Measurements from ENCODE around the gene AKTIP.

- CAGE, long polyA plus RNA: no peak
- RRBS: 17% methylated on average over 2 of the region's 15 CpGs
These were observed 69.9 kb upstream of the NKD1 start for GRCh38 chr16:50478276-50478724.

DNA sequence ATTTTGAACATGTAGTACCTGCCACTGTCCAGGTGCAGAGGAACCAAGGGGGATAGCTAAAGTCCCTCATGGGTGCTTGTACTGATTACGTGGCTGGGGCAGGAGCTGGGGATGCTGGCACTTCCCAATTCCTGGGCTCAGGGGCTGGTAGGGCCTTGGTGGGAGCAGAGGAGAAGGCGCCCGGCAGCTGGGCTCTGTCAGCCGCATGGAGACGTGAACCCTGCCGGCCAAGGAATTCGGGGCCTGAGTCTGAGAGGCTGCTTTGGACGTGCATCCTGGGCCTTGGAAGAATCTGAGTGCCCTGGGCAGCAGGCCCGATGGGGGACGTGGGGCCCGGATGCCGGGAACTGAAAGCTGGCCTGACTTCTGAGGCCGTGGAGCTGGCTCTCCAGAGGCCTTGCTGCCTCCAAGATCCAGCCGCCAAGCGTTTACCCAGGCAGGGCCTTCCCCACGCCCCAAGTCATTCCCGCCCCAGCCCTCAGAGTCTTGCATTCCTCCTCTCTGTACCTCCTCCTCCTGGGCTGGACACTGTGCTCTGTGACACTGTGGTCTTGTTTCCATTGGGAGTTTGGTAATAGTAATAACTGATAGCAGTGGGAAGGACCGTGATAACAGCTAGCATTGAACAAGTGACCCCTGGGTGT lies 37.1 kb downstream of the NKD1 start:
- CAGE, long polyA plus RNA: no peak
- RRBS: 51% methylated on average over 4 of the region's 18 CpGs

DNA sequence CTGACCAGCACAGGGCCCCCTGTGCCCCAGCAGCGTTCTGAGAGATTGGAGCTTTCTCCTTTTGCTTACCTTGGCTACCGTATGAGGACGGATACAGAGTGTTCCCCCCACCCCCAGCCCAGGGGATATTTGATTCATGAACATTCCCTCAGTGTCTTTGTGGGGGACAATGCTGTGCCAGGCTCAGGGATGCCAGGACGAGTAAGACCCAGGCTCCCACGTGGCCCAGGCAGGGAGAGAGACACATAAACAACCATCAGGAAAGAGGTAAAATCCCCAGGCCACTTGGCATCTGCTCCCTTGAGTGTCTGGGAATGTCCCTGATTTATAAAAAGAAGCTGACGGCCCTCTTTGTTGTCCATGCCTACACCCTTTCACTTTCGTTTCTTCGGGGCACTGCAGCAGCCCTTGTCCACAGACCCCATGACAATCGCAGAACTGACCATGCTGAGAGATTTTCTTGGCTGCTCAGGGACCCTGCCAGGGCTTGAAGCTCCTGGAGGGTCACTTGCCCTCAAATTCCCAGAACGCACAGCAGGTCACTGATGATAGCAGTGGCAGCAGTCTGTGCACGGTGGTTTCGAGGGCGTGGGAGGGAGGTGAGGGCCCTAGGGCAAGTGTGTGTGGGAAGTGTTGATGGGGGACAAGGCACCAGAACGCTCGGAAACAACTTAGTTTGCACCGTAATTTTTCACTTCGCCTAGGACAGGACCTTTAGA lies 4.5 kb downstream of the NOD2 start:
- CAGE, long polyA plus RNA: no peak
- RRBS: no CpG with 5 or more reads among the region's 17 CpGs

- CAGE, long polyA plus RNA: no peak
- RRBS: no CpG with 5 or more reads among the region's 8 CpGs
These were observed 21.8 kb upstream of the CYLD start for GRCh38 chr16:50719936-50720550.

GRCh38 chr16:51056298-51056807 lies 94.7 kb downstream of the SALL1 start:
- CAGE, long polyA plus RNA: no peak
- RRBS: no CpG with 5 or more reads among the region's 4 CpGs

DNA sequence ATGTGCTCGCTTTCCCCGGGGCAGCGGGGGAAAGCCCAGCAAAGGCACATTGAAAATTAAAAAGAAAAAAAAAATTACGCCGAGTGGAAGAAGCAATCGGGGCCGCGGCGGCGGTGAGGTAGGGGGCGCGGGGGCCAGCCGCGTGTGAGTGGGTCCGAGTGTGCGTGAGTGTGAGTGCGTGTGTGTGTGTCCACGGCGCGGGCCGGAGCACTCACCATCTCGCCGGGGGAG lies 204 bp downstream of the SALL1 start:
- CAGE, long polyA plus RNA: no peak
- RRBS: 1% methylated on average over 2 of the region's 23 CpGs

DNA sequence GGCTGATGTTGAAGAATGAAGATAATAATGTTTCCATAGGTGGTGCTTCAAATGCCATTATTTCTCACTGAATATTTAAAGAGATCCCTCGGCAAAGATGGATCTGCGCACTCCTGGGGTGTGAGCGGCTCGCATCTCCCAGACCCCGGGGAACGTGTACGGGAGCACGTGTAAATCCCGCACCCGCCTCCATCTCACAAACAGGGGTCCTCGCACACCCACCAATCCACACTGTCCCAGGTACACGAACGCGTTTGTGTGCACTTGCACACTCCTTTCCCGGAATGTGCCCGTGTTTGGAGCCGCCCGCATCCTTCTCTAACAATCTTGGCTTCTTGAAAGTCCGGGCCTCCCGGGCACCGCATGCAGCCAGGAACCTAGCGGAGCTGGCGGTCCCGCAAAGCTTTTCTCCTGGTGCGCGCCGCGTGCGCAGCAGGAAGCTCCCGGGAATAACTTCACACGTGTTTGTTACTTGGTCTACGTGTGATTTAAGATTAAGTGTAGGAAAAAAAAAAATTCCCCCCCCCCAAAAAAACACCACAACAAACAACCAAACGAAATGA lies 2.5 kb upstream of the SALL1 start:
- CAGE, long polyA plus RNA: no peak
- RRBS: 37% methylated on average over 14 of the region's 33 CpGs

DNA sequence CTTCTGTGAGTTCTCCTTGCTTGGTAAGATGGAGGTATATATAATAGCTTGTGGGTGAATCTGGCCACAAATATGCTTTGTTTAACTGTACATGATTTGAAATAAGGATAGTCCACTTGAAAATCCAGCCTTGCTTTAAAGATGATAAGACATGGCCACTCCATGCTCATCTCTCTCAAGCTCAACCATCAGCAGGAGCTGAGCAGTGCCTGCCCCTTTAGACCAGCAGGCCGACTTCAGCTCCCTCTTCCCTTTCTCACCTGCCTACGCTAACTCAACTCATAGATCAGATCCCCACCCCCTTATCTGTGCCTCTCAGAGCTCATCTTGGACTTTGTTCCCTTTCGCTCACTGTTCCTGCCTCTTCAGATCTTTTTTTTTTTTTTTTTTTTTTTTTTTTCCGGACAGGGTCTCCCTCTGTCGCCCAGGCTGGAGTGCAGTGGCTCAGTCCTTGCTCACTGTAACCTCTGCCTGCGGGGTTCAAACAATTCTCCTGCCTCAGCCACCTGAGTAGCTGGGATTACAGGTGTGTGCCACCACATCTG lies 84.5 kb upstream of the SALL1 start:
- CAGE, long polyA plus RNA: no peak
- RRBS: no CpG with 5 or more reads among the region's 6 CpGs

GRCh38 chr16:51408946-51409438 lies 257.9 kb upstream of the SALL1 start:
- CAGE, long polyA plus RNA: no peak
- RRBS: no CpG with 5 or more reads among the region's 4 CpGs

DNA sequence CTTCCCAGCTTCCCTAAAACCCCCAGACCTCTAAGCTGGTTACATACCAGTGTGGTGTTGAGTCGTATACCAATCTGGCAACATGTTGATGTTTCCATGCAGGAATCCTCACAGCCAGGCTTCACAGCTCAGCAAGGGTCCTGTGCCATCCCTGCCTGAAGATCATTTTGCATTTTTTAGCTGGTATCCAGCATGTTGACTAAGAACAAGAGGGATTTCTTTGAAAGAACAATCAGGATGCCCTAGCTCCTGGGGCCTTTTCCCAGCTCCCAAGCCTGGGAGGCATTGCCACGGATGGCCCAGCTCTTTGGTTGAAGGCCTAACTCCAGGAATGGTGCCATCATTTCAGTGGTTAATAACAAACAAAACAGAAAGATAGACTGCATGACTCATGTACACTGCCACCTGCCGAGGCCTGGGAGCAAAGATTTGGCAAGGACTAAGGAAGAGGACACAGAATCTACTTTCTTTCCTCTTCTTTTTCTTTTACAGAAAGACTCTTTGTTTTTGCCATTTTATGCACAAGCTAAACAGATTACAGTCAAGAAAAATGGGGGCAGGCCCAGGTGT lies 373.8 kb upstream of the SALL1 start:
- CAGE, long polyA plus RNA: no peak
- RRBS: no CpG with 5 or more reads among the region's 3 CpGs

DNA sequence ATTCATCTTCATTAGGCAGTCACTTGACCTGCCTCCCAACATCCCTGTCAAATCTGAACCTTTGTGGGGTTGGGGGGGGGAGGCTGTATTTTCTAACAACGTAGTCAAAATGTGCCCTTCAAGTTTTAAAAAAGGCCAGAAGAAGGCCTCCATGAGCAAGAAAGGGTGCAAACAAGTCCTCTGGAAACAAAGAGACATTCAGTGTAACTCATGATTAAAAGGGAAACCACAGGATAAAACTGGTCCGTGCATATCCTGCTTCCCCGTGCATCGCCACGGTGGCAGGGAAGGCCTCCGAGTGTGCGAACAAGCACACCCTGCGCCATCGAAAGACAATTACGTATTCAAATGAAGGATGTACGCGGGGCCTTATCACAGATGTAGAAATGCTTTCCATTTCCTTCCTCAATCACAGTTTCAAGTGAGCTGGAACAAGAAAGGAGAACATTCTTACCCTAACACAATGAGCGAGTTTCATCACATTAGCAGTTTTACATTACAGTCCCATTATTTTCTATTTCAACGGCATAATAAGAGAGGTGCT lies 48.4 kb downstream of the TOX3 start:
- CAGE, long polyA plus RNA: no peak
- RRBS: no CpG with 5 or more reads among the region's 14 CpGs

GRCh38 chr16:52573536-52574240 lies 26.7 kb upstream of the TOX3 start:
- CAGE, long polyA plus RNA: no peak
- RRBS: no CpG with 5 or more reads among the region's 7 CpGs

DNA sequence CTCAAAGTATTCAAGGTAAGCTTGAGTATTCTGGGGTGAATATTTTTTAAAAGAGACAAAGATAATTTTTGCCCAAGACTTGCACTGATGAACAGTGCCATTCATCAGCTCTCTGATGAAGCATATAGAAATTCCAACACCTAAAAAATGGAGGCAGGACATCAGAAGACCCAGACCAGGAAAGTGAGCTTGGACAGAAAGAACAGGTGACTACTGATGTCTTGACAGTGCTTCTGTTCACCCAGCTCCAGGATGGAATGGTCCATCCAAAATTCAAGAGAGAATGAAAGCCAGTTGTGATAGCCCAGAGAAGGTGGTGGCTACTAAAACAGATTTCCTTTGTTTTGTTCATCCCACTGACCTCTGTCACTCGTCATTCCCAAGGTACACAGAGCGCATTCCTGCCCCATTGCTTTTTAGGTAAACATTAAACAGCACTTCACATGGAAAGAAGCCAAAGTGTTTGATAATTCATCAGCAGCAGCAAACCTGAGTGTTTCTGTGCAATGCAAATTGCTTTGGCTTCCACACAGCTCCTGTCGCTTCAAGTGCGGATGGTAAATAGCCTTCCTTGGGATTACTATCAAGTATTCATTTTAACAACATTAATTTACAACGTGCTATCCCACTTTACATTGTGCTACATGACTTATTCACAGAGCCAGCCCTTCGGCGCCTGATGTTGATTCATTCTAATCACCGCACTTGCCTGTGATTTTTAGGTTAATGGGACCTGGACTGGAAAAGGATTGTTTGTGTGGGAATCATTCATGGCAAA lies 65.0 kb upstream of the TOX3 start:
- CAGE, long polyA plus RNA: no peak
- RRBS: no CpG with 5 or more reads among the region's 8 CpGs

DNA sequence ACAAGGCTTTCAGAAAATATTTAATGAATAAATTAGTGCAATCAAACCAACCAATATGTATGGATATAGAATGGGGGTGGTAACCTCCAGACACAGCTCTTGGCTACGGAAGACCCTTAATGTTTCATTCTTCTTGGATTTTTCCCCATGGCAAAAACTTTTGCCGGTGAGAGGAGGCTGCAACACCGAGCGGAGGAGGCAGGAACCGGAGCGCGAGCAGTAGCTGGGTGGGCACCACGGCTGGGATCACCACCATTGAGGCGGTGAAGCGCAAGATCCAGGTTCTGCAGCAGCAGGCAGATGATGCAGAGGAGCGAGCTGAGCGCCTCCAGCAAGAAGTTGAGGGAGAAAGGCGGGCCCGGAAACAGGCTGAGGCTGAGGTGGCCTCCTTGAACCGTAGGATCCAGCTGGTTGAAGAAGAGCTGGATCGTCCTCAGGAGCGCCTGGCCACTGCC lies 108.2 kb upstream of the TOX3 start:
- CAGE, long polyA plus RNA: no peak
- RRBS: no CpG with 5 or more reads among the region's 17 CpGs

DNA sequence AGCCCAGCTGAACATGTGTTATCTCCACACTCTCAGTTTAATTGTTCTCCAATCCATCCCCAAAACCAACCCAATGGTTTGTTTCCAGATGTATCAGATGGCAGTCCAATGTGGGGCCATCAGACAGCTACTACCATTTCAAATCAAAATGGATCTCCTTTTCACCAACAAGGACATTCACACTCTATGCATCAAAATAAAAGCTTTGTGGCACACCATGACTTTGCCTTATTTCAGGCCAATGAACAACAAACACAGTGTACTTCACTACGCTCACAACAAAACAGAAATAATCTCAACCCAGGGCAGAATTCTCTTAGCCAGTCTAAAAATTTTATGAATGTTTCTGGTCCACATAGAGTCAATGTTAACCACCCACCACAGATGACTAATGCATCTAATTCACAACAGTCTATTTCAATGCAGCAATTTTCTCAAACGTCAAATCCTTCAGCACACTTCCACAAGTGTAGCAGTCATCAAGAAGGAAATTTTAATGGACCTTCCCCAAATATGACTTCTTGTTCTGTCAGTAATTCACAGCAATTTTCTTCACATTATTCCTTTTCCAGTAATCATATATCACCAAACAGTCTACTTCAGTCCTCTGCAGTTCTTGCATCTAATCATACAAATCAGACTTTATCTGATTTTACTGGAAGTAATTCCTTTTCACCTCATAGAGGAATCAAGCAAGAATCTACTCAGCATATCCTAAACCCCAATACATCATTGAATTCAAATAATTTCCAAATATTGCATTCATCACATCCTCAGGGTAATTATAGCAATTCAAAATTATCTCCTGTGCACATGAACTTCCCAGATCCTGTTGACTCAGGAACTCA lies 101.8 kb downstream of the CHD9 start:
- CAGE, long polyA plus RNA: no peak
- RRBS: no CpG with 5 or more reads among the region's 2 CpGs

GRCh38 chr16:53286100-53286555 lies 148.1 kb upstream of the RBL2 start:
- CAGE, long polyA plus RNA: no peak
- RRBS: no CpG with 5 or more reads among the region's 4 CpGs

DNA sequence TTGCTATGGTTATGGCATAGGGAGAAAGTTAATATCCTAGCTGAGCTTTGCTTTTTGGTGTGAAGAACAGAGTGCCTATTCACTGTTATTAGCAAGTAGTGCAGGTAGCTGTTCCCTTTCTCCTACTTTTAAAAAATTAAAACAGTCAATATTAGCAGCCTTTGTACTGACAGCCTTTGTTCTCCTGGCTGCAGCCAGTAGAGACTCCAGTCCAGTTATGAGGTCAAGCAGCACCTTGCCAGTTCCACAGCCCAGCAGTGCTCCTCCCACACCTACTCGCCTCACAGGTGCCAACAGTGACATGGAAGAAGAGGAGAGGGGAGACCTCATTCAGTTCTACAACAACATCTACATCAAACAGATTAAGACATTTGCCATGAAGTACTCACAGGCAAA lies 22.6 kb downstream of the AKTIP start:
- CAGE, long polyA plus RNA: no peak
- RRBS: no CpG with 5 or more reads among the region's 1 CpG

GRCh38 chr16:53502186-53503402 lies at the start of gene AKTIP:
Gene AKTIP, minus strand, starts transcription at chr16:53503209.
- CAGE, long polyA plus RNA: no peak
- RRBS: 1% methylated on average over 39 of the region's 89 CpGs

DNA sequence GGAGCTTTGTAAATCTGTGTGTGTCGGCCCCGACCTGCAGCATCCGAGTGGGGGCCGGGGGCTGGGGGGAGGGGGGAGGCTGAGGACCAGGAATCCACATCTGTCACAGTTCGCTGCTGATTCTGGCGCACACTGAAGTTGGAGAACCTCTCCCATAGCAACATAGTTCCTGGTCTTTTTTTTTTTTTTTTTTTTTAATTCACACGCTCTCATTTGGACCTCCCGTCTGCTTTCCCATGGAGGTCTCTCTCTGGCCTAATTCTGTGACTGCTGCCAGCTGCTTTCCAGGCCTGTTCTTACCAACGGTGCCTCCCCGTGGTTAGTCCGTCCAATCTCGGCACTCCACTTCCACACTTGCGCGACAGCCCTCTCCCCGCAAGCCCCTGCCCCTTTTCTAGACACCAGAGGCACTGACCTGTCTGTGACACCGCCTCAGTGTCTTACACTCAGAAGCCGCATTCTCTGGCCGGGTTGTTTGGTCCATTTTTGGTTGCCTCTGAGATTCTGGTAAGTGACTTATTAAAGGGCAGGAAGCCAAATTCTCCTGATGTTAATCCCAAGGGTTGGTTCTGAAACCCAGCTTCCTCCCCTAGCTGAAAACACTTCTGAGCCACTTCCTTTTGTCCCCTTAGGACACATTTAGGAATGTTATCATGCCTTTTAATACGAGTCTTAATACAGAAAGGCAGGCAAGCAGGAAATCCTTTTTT lies 1.1 kb upstream of the AKTIP start:
- CAGE, long polyA plus RNA: no peak
- RRBS: no CpG with 5 or more reads among the region's 19 CpGs

- CAGE, long polyA plus RNA: no peak
- RRBS: no CpG with 5 or more reads among the region's 11 CpGs
These were observed 51.4 kb downstream of the IRX3 start for GRCh38 chr16:54235071-54235634.